ENCODE measurements around a stretch of chr5.

GRCh38 chr5:141615970-141616641 is 2.7 kb downstream of the DIAPH1 start:
- RRBS, result no CpG with 5 or more reads among the region's 9 CpGs

DNA sequence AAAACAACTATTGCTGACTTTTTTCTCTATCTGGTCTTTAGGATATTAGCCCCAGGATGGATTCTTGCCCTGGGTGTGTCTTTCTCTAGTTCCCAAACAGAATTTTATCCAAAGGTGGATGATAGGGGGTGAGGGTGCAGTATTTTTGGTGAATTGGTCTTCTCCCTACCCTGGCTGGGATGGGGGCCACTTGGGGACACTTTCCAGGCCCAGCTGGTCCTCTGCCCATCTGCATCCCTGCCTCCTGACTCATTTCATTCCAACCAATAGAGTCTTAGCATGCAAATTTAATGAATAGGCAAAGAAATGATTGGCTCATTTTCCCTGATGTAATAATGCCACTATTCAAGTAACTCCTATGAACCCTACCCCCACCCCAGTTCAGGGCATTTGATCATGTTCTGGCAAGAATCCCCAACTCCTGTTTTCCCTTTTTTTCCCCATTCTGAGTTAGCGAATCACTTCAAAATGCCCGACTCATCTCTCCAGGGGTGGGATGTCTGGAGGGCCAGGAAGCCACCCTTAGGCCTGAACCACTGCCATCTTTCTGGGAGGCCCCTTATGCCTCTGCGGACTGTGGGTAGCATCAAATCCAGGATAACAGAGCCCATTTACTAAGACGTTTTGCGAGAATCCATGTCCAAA is 56.8 kb downstream of the PCDH1 start:
- RRBS, result no CpG with 5 or more reads among the region's 5 CpGs

DNA sequence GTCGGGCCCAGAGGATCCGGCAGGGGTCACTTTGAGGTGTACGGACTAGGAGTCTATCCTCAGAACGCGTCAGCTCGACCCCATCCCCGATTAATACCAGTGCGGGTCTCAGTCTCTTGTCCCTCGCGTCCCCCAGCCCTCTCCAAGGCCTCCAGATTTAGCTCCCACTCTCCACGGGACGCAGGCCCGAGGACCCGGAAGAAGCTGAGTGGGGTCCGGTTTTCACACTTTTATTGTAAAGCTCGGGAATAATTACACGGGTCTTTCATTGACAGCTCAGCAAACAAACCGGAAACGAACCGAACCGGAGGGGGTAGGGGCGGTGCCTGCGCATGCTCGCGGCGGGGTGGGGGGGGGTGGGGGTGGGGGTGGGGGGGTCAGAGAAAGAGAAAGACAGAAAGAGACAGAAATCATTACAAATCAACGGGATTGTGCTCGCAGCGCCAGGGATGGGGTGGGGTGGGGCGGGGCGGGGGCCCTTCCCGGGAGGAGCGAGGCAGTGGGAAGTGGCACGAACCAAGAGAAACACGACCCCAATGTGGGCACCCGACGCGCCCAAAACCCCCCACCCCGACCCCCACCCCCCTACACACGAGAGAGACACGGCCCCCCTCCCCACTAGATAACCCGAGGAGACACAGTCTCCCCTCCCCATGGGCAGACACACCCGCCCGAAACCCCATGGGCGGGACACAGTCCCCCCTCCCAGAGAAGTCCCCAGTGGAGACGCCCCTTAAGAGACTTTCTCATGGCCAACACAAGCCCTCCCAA is 27.8 kb downstream of the PCDH1 start:
- RRBS, result 3% methylated on average over 4 of the region's 46 CpGs

DNA sequence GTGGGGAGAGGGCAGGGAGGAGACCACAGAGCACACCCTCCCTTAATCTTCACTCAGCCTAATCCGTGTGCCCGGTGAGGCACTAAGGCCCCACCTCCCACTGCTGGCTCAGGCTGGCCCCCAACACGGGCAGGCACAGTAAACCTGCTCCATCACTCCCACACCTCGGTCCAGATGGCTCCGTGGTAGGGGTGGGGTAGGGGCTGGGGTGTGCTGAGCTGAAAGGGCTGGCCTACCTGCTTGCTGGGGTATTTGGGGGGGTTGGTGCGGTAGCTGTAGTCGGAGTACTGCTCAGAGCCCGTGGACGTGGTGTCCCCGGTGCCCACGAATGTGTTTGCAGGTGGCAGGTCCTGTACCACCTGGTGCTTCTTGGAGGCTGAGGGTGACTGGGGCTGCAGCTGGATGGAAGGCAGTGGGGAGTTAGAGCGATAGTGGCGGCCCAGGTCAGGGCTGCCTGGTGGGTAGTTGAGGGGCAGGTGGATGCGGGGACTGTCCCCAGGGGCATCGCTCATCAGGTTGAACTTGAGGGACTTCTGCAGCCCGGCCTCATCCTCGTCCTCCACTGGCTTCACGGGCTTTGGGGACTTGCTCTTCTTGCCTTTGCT is 15.1 kb downstream of the PCDH1 start:
- RRBS, result no CpG with 5 or more reads among the region's 18 CpGs

DNA sequence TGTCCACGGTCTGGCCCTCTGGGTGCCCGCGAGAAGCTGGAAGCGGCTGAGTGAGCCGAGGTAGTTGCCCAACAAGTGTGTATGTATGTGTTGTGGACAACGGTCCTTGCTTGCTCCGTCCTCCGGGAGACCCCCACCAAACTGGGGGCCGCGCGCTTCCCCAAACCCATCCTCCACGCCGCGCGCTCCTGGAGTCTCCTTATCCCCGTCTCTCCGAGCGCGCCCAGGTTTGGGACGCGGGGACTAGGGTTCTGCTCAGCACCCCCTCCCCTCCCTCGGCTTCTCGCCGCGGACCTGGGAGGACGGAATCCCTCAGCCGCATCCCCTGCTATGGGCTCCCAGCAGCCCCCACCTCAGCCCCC is 493 bp downstream of the PCDH1 start:
- RRBS, result no CpG with 5 or more reads among the region's 27 CpGs

GRCh38 chr5:141958726-141959313 is 818 bp upstream of the PCDH12 start:
- RRBS, result no CpG with 5 or more reads among the region's 7 CpGs

GRCh38 chr5:142013987-142014528 is 1.2 kb upstream of the GNPDA1 start:
- RRBS, result no CpG with 5 or more reads among the region's 11 CpGs

DNA sequence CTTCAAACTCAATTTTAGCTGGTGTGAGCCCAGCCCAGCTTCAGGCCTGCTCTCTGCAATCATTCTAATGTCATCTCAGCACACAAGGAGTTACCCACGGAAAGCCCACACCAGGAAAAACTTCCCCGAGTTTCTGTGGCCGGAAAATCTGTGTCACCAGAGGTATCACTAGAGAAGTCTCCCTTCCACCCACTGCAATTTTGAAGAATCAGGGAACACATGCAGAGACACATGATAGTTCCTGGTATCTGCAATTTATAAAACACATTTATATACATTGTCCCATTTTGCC is 13.5 kb upstream of the NDFIP1 start:
- RRBS, result no CpG with 5 or more reads among the region's 3 CpGs

DNA sequence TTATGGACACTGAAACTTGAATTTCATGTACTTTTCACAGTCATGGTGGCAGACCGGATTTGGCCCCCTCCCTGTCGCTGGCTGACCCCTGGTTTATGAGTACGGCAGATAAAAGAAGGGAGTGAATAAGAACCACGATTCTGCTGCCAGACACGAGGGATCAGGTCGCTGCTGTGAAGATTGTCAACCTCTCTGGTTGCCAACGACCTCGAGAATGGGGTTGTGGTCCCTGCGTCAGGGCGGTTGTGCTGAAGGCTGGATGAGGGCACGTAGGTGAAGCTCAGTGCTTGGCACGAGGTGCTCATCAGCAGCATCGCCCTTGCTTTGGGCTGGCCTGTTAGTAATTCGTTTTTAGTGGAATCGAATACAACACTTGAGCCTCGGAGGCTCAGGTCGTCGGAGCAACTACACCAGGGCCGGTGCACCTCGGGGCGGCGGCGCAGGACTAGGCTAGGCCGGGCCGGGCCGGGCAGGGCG is 299 bp upstream of the NDFIP1 start:
- RRBS, result 3% methylated on average over 6 of the region's 27 CpGs

GRCh38 chr5:142130134-142130405 is 21.5 kb downstream of the NDFIP1 start:
- RRBS, result no CpG with 5 or more reads among the region's 1 CpG

DNA sequence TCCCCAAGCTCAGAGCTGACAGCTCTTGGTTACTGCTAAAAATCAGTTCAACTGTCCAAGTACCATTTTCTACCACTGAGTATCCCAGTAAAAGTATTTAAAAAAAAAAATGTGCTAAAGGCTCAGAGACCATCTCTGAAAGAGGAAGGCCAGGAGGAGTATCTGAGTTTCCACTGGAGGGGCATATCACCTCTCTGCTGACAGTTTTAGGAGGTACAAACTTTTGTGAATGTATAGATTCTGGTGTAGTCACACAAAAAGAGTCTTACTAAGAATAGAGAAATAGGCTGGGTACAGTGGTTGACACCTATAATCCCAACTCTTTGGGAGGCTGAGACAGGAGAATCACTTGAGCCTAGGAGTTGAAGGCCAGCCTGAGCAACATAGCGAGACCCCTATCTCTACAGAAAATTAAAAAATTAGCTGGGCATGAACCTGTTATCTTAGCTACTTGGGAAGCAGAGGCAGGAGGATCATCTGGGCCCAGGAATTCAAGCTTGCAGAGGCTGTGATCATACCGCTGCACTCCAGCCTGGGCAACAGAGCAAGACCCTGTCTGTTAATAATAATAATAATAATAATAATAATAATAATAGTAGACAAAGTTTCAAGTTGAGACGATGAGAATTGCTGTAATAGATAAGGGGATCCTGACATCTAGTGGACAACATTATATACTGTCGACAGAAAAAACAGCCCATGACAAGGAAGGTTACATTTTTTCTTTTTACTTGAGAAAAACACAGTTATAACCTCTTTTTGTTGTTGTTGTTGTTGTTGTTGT is 35.0 kb downstream of the NDFIP1 start:
- RRBS, result no CpG with 5 or more reads among the region's 4 CpGs

DNA sequence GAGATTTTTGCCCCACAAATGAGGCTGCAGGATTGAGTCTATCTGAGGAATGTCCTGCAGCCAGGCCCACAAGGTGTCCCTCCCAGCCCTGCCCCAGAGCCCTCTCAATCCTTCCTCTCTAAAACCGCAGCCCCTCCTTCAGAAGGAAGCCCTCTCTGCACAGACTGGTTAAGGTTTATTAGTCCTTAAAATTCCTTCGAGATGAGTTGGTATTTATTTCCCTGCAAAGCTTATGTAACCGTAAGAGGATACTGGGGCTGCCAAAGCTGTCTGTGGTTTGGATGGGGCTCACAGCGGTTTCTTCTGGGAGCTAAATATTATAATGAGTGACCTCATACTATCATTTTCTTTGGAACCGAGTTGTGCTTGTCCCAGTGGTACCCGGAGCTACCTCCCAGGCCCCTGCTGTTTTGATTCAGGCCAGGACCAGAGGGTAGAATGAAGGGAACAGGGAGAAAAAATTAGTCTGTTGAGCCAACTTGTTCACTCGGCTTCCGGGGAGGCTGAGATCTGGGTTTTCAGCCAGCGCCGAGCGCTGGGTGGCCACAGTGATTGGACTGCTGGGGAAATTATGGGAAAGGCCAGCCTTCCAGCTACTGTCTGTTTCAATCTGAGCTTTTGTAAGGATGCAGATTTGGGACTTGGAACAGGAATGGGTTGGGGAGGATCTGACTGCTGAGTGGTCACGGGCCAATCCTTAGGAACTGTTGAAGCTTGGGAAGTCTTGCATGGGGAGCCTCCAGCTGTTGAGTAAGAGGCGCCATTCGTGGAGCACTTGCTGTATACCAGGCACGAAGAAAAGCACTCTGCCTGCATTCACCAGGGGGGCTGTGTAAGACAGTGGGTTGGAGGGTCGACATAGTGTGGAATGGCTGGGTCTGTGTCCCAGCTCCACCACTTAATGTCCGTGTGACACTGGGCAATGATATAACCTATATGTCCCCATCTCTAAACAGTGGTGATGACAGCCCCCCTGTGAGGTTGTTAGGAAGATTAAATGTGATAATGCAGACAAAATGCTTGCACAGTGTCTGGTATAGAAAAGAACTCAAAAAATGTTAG is 107.6 kb downstream of the NDFIP1 start:
- RRBS, result 0% methylated on average over 3 of the region's 17 CpGs

GRCh38 chr5:142235045-142235899 is 89.5 kb downstream of the SPRY4 start:
- RRBS, result no CpG with 5 or more reads among the region's 15 CpGs

GRCh38 chr5:142412610-142412904 is 87.7 kb upstream of the SPRY4 start:
- RRBS, result no CpG with 5 or more reads among the region's 2 CpGs

DNA sequence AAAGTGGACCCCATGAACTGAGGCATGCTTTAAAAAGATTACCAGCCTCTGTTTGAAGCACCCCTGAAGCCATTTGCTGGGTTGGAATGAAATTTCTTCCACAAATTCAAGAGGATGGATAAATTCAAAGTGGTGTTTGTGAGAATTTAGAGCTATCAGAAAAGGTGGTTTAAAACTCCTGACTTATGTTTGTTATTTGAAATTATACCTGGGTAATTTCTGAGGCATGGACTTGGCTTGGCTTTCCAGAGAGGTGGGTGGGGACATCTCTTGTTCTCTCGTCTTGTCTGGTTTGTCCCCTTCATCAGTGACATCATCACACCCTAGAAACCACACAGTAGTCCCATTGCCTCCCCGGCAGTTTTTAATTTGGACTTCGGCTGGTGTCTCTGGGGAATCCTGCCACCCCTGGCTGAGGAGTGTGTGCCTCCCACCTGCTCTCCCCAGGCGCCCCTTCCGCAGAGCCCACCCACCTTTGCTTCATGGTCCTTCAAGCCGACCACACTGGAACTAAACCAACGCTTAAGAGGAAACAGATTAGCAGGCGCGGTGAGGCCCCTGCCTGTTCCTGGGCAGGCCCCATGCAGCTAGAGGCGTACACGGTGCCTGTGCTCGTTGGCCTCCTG is 107.4 kb upstream of the SPRY4 start:
- RRBS, result no CpG with 5 or more reads among the region's 12 CpGs

GRCh38 chr5:142433777-142434249 is 109.0 kb upstream of the SPRY4 start:
- RRBS, result no CpG with 5 or more reads among the region's 2 CpGs

DNA sequence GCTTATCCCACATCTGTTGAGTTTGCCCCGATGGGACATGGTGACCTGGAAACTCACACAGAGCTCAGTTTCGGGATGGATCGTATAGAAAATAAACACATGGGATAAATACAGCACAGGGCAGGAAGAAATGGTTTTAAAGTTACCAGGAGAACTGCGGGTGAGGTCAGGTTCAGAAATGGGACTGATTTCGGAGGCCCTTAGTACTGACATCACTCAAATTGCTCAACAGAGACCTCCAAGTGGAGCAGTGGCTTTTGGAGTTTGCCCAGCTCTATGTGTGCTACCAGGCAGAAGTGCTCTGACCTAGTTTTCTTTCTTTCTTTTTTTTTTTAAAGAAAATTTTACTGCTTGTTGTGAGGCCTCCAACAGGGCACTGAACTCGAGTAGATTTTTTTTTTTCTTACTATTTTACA is 173.9 kb downstream of the FGF1 start:
- RRBS, result no CpG with 5 or more reads among the region's 6 CpGs

DNA sequence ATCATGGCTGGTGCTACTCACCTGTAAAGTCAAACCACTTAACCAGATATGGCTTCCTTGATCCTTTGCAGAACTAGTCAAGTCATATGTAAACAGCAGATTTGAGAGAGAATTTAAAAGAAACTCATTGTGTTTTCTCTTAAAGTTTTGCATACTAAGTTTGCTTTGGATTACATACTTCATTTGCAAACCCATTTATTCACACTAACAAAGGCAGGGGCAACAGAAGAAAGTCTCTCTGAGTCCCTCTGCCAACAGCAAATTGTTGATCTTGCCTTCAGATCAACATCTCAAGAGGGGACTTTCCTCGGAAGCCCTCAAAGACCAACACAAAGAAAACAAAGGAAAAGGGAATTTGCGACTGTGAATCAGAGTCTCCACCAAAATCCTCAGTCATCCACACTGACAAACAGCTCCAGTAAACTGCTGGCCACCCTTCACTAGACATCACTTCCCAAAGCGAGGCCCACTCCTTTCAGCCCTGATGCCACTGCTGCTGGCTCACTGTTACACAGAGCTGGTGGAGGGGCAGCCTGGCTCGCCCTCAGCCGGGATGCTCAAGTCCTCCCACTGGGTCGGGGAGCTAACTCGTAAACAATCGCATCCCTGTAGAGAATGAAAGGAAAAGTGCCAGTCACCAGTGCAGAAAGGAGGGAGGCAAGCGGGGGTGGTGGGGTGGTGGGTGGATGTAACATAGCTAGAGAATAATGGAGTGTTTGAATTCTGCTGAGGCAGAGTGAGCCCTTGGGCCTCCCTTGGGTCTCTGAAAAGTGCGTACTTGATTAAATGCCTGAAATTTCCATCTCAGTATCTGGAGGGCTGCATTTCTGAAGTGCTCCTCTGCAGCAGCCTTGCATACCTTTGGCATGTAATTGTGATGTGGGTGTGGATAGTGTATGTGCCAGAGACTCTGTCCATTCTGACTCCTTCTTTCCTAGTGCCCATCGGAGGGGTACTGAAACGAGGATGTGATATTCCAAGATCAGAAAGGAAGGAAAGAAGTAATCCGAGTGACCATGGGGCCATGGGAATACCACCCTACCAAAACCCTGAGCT is 1.3 kb downstream of the FGF1 start:
- RRBS, result no CpG with 5 or more reads among the region's 13 CpGs

DNA sequence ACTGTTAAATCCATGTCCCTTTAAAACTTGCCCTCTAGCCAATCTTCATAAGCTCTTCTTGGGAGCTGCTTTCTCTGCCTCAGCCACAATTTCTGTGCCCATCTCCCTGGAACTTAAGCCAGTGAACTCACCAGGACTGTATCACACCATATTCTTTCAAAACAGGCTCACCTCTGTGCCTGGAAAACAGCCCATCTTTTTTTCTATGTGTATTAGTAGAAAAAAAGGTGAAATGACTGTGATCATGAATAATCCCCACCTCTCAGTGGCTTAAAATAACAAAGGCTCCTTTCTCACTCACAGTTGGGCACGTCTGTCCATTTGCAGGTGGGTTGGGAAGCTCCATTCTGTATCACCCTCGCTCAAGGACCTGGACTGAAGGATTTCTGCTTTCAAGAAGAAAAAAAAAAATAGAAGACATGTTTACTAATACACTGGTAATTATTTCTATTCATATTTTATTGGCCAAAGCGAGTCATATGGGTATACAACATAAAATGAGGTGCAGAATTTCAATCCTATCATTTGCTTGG is 17.2 kb upstream of the FGF1 start:
- RRBS, result no CpG with 5 or more reads among the region's 3 CpGs

GRCh38 chr5:142743683-142744324 is 26.4 kb upstream of the ARHGAP26 start:
- RRBS, result no CpG with 5 or more reads among the region's 5 CpGs